Mesangial cell (primary cell): Measurements from ENCODE around the genes PGBD5, CAPN9 and TTC13.

DNA sequence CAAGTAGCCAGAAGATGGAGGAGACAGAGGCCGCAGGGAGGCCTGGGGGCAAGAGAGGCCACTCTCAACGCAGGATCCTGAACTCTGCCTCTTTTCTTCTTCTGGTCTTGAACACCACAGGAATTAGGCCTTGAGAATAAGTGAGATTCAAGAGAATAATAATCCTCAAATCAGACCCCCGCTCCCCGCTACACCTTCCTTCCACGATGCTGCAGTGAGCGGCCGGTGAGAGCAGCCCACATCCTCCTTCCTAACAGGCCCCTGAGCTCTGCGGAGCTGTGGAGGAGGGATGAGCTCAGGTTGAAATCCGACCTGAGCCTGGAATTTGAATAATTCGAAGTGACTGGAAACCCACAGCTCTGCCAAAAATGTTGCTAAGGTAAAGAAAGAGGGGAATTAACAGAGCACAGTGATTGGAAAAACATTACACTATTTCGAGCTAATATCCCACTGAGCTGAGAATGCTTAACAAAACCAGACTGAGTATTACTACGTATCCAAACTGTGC, 90.0 kb downstream of the URB2 start:
- RAMPAGE, long total RNA = no peak

- RAMPAGE, long total RNA = no peak
Observed at GRCh38 chr1:229856354-229856590, 210.8 kb upstream of the GALNT2 start.

GRCh38 chr1:229897432-229897748, 169.6 kb upstream of the GALNT2 start:
- RAMPAGE, long total RNA = no peak

DNA sequence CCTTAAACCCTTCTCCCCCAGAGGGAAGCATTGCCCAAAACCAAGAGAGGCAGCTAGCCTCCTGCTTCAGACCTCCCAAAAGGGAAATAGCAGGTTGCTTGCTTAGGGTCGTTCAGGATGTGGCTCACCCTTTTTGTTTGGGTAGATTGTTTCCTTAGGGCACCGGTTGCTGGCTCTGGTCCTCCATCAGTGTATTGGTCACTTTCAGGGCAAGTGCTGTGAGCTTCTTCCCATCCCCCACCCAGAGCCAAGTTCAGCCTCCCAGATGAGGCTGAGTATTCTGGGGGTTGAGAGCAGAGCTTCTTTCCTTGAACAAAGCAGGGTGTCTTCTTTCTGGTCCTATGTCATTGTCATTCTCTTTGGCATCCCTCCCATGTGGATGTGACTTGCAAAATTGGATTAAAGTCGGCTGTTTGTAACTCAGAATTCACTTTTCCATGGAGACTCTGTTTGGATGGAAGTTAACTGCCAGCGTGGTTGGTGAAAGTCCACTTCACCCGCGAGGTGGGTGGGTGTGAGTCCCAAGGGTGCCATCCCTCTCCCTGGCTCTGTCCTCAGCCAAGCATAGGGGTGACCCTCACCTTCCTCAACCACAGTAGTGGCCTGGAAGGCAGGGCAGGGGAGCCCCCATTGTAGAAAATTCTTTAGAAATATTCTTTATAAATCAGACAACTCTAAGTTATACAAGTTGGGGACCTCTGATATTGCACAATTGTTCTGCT, 55.4 kb upstream of the GALNT2 start:
- RAMPAGE, long total RNA = no peak

- RAMPAGE, long total RNA = no peak
Observed at GRCh38 chr1:230124736-230125612, 57.9 kb downstream of the GALNT2 start.

GRCh38 chr1:230149984-230150362, 82.9 kb downstream of the GALNT2 start:
- RAMPAGE, long total RNA = no peak

DNA sequence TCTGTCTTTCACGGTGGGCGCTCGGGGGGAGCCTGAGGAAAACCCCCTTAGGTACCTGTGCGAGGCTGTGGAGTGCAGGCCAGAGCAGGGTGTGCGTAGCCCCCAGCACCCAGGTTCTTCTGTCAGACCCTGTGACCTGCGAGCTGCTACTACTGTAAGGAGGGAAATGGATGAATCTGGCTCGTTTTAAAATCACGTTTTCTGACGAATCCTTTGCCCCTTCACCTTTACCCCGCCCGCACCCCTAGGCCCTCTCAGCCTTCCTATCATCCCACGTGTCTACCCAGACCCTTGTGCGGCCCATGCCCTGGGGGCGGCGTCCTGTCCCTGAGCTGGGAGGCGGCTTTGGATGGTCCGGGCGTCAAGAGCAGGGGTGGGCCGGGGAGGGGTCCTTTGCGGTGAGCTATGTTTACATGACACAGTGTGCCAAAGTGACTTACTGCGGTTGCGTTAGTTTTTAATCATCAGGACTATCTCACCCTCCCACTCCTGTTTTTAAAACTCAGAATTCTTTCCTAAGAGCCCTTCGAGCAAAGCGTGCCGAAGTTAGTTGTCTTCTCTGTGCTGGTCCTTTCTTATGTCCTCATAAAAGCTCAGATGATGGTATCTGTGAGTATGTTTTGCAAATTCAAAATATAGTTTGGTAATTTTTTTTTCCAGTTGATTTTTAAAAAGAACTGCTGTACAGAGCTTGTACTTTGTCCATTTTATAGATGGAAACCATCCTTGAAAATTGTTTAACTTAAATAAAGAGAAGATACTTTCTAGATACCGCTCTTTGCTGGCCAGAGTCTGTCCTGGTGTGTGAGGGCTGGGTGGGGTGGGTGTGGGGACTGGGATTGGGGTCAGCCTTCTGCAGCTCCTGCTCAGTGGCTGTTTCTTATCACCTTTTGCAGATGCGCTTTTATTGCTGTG, 144.5 kb downstream of the PGBD5 start:
- RAMPAGE, long total RNA = no peak

DNA sequence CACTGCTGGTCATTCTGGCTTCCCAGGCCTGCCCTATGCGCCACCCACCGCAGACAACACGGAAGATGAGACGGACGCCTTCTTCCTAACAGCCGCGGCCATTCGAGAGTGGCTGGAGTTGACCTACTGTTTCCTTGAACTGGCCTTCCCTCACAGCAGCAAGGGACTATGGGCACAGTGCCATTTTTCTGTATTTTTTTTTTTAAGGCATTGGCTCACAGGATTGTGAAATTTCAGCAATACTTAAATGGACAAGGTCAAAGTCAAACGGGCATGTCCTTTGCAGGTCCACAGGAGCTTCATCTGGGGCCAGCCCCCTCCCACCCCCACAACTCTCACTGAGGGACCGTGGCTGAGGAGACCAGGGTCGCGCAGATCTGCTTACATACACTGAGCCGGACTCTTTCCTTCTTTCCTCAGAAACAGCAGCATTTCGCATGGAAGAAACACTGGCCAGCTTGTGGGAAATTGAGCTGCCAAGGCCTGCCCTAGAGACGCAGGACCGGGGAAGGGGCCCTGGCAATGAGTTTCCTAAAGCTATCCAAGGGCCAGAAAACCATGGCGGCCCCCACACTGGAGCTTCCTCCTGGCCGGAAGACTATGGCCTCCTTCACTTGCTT, 99.0 kb downstream of the PGBD5 start:
- RAMPAGE, long total RNA = no peak

DNA sequence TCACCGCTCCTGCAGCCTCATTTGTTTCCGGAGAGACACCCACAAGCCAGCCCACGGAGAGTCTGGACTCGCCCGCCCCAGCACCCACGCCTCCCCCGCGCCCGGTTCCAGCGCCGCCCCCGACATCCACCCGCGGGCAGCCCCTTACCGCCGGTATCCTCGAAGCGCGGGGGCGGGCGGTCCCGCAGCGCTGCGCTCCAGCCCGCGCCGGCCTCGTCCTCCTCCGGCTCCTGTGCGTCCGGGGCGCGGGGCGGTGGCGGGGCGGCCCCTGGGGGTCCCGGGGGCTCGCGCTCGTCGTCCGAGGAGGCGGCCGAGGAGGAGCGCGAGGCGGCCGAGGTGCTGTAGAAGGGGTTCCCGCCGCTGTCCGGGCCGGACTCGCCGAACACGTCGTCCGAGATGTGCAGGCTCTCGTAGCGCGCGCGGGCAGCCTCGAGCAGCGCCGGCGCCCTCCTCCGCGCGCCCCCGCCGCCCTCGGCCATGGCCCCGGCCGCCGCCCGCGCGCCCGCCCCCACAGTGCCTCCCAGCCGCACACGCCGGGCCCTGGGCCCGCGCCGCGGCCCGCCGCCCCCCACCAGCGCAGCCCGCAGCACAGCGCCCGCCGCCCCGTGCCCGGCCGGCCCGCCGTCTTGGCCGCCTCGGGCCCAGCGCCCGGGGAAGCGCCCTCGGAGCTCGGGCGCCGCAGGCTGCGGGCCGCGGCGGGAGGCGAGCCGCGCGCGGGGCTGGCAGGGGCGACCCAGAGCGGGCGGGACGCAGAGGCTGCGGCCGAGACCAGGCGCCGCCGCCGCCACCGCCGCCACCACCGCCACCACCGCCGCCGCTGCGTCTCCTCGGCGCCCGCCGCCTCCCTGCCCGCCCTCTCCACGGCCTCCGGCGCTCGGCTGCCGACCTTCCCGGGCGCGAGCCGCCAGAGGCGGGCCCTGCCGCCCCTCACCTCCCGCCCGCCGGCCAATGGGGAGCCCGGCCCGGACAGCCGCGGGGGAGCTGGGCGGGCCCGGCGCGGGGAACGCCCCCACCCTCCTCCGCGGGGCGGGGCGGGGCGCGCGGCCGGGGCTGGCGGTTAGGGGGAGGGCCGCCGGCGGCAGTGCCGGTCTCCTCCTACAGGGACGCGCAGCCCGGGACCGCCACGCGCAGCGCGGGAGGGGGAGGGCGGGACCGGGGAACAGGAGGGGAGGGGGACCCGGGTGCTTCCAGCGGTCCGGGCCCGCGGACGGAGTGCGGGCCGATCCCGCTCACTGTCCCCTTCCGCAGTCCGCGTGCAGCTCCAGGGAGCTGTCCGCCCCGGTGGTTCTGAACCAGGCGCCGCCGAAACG, at the start of gene PGBD5:
TSS of gene PGBD5 (minus strand) at position 883 of the 1,310 bp plus-strand sequence.
- RAMPAGE, long total RNA = no peak

GRCh38 chr1:230641821-230642141, 500 bp upstream of the COG2 start:
- RAMPAGE, long total RNA = no peak

GRCh38 chr1:230707439-230708345, 6.2 kb downstream of the AGT start:
- RAMPAGE, long total RNA = no peak

GRCh38 chr1:230747126-230747521, at the start of gene CAPN9:
CAPN9 (plus strand) TSS chr1:230747388.
- RAMPAGE, long total RNA = no peak

DNA sequence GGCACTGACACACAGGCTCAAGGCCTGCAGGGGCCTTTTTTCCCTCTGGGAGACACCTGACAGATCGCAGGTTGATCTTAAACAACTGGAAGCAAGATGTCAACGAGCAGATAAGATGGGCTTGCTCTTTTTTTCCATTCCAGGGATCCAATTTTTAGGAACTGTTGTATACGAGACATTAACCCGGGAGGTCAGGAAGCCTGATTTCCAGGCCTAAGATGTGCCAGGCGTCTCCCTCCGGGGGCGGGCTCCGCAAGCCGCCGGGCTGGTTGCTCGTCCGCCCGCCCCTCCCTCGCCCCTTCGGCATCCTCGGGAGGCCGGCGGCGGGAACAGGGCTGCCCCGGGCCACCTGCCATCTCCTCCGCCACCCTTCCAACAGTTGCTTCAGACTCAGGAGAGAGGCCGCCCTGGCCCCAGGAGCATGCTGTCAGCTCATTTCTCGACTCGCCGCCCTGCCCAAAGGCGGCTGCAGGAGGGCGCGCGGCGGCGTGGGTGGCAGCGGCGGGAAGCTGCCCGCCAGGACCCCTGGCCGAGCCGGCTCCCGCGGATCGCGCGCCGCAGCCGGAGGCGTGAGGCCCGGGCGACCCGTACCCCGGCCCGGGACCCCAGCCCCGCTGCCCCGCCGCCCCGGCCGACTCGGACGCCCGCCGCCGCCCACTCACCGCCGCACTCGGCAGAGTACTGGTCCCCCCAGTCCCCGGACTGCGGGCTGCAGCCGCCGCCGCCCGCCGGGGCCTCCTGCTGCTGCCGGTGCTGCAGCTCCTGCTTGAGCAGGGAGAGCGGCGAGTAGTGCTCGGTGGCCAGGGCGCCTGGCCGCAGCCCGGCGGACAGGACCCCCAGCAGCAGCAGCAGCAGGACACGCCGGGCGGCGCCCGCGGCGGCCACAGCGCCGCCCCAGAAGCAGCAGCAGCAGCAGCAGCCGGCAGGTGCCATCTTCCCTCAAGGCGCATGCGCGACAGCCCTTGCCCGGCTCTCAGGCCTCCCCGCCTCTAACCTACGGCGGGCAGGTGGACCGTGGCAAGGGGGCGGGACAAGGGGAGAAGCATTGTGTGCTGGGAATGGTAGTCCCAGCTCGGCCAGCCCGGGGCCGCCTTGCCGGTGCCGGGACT, at the start of gene TTC13:
TSS of gene TTC13 (minus strand) at position 964 of the 1,109 bp plus-strand sequence.
- RAMPAGE, long total RNA = no peak

GRCh38 chr1:231225934-231226615, 14.9 kb downstream of the C1orf131 start:
- RAMPAGE, long total RNA = no peak

DNA sequence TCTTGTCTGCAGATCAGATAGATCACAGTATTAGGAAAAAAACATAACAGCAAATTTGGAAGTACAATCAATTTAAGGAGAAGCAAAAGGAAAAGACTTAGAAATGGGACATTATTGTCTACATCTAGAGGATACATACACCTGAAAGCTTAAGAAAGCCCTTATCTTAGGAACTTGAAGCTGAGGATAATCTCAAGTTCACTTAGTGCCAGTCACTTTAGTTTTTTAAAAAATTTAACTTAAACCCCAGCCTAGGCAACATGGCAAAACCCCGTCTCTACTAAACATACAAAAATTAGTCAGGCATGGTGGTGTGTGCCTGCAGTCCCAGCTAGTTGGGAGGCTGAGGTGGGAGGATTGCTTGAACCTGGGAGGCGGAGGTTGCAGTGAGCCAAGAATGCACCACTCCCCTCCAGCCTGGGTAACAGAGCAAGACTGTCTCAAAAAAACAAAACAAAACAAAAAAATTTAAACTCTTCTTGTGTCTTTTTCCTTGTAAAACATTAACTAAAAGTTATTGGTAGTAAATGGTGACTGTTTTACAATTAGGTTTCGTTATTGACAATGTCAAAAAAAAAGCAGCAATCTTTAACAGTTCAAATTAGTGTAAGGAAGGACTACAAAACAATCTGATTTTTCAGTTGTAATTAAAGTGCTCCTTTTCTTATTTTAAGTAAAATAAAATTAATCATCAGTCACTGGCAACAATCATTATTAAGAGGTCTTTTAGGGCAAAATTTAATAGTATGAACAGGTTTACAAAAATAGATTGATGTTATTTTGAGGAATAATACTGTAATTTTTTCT, 27.3 kb downstream of the SPRTN start:
- RAMPAGE, long total RNA = no peak

DNA sequence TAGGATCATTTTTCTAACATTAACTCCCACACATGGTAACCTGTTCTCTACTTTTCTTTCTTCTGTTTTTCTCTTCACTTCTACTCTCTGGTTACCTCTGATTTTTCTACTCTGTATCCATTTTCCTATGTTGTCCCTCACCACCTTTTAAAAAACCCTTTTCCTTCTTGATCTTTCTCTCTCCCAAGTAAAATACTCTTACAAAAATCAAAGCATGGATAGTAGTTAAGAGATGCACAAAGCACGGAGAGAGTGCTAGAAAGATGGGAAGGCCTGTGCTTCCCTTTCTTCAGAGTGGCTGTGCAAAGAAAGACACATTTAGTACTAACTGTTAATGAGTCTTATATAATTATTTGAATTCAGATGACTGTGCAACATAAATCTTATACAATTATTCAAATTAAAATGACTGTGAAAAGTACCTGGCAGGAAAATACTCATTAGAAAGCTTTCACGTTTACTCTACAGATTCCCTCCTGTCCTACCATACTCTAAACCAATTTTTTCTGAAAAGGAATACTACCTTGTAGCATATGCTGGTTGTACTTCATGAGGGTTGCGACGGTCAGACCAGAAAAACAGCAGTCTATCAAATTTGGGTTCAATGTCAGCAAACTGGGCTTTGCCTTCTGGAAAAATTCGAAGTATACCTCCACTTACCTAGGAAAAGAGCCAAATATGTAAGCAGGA, 32.1 kb downstream of the SPRTN start:
- RAMPAGE, long total RNA = no peak

DNA sequence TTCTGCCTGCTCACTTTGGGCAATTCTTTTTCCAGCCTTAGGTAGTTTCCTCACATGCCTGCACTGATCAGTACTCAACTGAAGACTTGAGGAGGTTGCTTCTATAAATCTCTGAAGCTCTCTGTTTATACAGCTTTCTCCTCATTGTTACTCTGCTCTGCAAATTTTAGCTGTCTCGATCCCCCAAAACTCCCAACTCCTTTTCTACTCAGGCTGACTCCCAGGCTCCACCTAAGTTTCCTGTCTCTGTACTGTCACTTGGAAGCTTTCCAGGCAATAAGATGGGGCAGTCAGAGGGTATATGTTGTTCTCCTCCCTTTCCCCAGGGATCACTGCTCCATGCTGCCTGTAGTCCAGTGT, 13.3 kb downstream of the TSNAX start:
- RAMPAGE, long total RNA = no peak

- RAMPAGE, long total RNA = no peak
Observed at GRCh38 chr1:231929170-231929683, 302.6 kb downstream of the DISC1 start.

- RAMPAGE, long total RNA = no peak
Observed at GRCh38 chr1:232291273-232291708, 338.6 kb downstream of the SIPA1L2 start.

DNA sequence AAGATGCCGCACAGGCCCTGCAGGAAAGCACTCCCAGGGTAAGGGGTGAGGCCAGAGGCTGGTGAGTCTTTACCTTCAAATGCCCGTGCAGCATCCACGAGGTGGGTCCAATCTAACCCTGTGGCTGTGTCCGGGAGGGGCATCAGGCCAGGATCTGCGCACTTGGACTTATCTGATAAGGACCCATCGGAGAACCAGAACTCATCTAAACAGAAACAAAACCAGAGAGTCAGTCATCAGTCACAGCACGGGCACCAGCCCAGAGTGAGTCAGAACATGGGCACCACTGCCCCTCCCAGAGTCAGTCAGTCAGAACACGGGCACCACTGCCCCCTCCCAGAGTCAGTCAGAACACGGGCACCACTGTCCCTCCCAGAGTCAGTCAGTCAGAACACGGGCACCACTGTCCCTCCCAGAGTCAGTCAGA, 214.5 kb downstream of the SIPA1L2 start:
- RAMPAGE, long total RNA = no peak